ENCODE results near the genes COMMD2 and RNF13.

DNA sequence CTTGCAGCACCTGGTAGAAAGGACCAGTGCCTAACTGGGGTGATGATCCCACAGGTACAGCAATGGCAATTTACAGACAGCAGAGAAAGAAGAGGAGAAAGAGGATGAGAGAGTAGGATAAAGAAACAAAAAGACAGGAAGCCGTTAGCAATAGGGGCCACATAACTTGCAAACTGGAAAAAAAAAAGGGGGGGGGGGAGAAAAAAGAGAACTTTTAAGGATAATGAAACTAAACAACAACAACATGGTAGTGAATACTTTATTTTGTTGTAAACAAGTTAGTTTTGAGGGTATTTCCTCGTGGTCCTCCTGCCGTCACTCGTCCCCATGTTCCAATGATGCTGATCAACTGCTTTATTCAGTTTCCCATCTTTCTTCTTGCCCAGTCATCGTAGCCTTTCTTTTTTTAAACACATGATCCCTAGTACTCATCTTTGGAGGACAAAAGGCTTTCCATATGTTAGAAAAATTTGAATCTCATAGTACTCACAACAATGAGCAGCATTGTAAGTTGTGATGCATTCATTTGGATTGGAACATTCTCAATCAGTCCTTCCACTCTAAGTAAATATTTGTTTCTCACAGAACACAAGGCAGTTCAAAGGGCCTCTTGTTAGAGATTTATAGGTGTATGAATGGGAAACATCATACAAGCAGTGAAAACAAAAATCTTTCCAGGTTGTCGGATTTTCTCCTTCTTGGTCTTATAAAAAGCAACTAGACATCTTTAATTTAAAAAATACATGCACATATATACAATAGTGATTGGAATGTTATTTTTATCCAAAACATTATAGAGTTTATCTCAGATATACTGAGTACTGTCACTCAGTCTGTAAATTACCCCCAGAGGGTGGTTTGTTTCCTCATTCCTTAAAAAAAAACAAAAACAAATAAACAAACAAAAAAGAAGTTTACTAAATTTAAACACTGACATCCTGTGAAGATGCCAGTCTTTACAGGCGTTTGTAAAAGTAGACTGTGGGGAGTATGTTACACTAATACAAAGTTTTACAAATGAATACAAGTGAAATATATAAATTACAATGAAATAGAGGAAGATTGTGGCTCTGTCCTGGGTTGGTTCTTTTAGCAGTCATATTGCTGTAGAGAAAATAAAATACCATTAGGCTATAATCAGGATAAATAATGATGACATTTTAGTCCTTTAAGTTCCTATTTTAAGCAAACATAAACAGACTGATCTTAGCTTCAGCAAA is 8.3 kb downstream of the TM4SF1 start:
- RRBS, result no CpG with 5 or more reads among the region's 7 CpGs

DNA sequence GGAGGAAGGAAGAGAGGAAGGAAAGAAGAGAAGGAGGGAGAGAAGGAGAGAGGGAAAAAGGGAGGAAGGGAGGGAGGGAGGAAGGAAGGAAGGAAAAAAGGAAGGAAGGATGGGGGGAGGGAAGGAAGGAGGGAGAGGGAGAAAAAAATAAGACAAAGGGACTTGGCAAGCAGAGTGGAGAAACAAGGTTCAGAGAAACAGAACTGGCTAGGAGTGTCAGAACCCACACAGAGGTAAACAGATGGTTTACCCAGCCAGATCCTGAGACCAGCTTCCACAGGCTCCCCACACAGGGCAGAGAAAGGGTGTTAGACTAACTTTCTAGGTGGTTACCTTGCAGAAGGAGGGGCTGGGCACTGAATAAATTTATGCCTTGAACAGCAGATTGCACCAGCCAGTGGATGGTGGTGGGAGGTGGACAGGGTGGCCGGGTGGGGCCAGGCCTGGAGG is 1.0 kb upstream of the TM4SF1 start:
- RRBS, result no CpG with 5 or more reads among the region's 1 CpG

DNA sequence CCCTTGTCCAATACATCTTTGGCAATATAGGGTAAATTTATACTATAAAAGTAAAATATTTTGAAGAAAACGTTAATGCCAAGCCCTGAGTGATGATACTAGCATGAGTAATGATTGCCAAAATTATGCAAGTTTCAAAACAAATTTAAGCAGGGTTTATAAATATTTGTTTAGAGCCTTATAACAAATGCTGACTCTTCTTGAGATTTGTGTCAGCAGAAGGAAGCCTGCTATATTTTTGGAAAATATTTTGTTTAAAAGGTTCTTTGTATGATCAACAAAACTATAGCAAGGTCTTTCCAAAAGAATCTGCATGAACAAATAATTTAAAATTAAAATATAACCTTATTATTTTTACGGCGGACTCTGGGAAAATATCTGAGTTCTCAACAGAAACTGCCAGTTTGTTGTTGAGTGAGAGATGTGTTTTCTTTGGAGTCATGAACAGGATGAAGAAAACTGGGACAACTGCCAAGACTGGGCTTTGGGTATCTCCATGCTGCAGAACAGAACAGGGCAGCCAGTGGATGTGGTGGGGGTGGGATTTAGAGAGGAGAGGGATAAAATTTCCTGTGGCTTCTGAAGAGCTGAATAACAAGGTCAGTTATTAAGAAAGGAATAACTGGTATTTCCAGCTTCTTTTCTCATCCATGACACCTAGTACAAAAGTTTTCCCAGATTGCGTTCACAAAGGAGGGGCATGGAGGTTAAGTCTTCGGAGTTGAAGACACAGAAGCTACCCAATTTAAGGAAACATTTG is 18.1 kb upstream of the TM4SF1 start:
- RRBS, result no CpG with 5 or more reads among the region's 5 CpGs

DNA sequence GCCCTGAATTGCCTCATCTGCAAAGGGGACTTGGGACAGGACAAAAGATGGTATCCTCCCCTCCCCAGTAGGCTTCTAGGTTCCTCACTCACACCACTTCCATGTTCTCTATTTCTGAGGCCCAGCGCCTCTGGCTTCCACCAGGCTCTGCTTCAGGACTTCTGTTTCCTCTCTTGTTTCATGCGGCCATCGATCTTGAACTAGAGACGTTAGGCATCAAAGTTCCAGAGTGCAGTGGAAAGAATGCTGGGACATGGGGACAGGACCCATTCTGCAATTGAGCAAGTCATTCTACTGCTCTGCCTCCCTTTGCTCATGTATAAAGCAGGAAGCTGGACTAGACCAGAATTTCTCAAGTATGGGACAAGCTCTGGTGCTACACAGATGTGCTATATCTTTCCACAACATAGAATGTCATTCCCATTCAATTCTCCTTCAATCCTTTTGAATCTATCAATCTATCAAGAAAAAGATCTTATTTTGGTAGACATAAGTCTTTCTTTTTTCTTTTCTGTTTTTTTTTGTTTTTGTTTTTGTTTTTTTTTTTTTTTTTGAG is 1.9 kb downstream of the TM4SF4 start:
- RRBS, result no CpG with 5 or more reads among the region's 4 CpGs

DNA sequence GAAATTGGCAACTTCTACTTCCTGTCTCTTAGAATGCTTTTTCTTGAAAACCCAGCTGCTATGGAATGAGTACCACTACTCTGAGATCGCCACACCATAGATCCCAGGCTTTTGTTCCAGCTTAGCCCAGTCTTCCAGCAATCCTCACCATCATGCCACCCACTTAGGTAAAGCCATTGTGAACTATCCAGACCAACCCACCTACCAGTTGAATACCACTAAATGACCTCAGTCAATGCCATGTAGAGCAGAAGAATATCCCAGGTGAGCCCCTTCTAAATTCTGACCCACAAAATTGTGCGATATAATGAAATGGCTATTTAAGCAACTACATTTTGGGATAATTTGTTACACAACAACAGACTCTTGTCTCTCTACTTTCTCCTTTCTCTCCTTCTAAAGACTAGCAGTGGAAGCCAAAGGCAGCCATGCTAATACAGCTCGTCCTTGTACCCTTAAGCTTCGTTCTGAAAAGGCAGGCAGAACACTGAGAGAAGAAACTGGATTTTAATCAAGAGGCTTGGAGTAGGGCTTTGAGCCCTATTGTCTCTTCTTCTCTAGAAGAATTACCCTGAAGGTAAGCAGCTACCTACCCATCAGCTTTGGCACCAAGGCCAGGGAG is 67.3 kb downstream of the TM4SF4 start:
- RRBS, result no CpG with 5 or more reads among the region's 4 CpGs

DNA sequence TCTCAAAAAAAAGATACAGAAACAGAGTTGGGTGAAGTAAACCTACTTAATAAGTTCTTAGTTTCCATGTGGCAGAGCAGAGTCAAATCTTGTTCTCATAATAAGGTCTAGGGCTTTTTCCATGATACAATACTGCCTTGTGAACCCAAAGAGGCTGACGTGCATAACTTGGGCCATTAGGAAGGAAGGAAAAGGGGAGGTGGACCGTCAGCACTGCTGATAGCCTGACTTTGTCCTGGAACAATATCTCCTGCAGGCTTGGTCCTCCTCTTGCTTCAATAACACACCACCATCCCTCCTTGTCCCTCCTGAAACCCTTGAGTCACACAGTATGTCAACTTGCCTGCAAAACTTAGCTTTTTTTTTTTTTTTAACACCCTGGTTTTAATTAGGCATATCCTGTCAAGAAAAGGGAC is 67.2 kb downstream of the WWTR1 start:
- RRBS, result no CpG with 5 or more reads among the region's 2 CpGs

DNA sequence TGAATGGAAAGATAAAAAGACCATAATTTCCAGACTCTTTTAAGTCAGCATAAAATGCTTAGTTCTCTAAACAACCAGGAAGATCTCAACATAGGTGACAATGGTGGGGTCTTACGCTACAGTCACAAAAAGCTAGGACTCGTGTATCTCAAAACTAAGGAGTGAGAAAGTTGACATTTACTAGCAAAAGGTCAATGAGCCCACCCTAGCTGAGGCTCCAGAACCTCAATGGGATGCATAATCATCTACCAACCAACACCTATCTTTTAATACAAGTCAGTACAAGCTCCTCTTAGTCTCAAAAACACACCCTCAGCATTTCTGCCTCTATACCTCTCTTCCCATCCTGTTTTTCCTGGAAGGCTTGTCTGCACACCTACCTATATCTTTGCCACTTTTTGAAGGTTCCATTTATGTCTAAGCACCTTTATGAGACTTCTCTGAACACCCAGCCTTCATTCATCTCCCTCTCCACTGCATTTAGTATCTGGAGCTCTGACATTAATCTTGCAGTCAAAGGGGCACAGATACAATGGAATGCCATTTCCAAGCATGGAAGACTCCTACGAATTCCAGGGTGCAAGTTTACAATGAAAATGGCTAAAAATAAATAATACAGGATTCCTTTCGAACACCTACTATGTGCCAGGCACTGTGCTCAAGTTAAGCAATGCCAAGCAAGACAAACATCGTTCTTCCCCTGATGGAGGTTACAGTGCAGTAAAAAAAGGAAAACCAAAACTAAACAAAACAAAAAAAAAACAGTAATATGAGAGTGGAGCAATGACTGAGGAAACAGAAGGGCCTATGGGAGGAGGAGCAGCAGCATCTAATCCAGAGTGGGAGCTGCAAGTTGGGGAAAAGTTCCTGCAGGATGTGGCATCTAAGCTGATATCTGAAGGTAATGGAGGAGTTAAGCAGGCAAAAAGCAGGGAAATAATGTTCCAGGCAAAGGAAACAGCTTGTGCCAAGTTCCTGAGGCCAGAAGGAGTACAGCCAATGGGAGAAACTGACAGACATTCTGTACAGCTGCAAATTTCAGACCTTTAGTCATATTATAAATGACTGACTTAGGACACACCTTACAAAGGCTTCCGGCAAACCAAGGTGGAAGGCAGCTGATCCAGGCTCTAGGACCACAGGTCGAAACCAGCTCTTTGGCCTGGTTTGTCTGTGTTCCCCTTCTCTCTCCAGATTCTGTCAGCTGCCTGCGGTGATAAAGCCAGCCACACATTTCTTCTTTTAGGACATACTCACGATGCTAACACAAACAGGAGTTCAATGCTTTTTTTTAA is 9.7 kb downstream of the WWTR1 start:
- RRBS, result no CpG with 5 or more reads among the region's 9 CpGs

- RRBS, result no CpG with 5 or more reads among the region's 2 CpGs
Measured at GRCh38 chr3:149650534-149651302, 7.1 kb downstream of the WWTR1 start.

GRCh38 chr3:149656396-149656684 is 1.5 kb downstream of the WWTR1 start:
- RRBS, result no CpG with 5 or more reads among the region's 1 CpG

DNA sequence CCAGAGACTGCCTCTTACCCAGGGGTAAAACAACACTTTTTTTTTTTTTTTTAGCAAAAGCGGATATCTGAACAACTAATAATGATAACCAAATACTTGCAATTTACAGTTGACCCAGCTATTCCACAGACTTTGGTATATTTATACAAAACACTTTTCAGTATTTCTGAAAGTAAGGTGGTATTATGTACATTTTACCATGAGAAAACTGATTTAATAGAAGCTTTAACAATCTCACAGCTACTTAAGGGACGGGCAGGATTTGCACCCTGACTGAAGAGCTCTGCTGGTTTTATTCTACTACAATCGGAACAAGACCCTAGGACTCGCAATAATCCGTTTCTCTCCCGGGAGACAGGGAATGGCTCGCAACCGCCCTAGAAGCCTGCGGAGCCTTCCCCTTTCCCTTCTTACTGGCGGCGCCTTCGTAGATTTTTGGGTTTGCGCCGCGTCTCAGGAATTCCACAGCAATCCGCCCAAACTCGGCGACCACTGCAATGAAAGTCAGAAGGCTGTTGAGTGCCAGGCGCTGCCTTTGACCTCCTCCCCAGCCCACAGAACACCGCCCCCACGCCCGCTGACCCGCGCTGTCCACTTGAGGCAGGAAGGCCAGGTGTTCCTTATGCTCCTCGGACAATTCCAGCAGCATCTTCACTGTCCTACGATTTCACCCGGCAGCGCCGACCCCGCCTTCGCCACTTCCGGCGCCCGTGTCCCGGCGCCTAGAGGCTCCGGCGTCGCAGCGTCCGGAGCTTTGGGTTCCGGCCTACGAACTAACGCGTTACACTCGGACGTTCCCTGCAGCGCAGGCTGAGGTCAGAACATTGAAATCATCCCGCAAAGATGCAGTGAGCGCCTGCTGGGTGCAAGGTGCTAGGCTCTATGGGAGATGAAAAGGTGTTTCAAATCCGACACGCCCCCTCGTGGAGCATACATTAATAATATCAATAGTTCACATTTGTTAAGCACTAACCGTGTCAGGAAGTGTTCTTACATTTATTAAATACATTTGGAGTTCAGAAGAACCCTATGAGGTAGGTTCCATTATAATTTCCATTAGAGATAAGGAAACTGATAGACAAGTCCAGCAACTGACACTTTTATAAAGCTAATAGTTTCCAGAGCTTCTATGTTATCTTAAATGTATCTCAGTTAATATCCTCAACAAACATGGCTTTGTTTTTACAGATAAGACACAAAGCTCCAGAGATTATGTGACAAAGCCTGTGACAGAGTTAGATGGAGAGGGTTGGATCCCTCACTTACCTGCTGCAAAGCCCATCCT is at the start of gene COMMD2:
Gene COMMD2, minus strand, starts transcription at position 694 of the 1,285 bp plus-strand sequence.
- RRBS, result no CpG with 5 or more reads among the region's 54 CpGs

DNA sequence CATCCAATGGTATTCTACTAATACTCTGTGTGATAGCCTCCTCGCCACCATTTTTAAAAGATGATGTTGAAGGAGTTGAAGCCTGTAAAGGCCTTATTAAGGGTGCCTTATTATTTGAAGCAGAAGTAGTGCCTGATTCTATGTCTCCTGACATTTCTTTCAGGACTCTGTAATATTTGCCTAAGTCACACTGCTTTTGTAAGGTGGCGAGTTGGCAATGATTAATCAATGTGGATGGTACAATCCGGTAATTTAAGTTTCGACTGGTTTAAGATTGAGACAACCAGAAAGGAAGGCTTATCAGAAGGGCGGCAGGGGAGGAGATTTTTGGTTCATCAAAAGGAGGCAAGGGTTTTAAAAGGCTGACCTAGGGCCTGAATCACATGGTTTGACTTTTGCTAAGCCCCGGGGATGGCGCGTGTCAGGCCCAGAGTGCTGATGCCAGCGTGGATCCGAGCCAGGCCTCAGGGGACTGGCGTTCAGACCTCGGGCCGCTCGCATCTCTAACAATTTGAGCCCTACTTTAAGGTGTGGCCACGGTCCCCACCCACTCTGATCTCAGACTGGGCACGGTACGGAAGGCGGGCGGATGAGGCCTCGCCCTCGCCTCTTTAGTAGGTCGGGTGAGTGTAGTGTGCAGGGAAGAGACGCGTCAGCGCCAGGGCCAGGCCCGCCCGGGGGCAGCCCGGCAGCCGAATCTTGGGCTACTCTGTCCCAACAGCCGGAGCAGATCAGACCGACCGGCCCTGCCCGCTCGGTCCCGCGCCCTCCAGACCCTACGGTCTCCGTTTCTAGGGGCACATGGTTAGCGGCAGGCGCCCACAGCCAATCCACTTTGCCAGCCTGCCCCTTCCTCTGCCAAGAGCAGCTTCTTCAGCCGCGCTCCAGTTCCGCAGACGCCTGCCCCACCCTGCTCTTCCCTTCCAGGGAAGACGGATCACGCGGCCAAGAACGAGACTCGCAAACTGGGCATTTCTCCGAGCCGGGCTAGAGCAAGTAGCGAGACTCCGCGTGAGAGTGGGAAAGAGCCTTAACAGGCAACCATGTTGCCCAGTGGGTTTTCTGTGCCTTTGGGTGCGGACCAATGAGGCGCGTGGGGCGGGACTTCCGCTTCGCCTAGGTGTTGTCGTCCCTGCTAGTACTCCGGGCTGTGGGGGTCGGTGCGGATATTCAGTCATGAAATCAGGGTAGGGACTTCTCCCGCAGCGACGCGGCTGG is at the start of gene RNF13:
Gene RNF13, plus strand, starts transcription at position 1,115 of the 1,218 bp plus-strand sequence.
- RRBS, result under 1% methylated on average over 7 of the region's 68 CpGs

GRCh38 chr3:149970682-149970789 is 159 bp downstream of the PFN2 start:
- RRBS, result under 1% methylated on average over 5 of the region's 11 CpGs

DNA sequence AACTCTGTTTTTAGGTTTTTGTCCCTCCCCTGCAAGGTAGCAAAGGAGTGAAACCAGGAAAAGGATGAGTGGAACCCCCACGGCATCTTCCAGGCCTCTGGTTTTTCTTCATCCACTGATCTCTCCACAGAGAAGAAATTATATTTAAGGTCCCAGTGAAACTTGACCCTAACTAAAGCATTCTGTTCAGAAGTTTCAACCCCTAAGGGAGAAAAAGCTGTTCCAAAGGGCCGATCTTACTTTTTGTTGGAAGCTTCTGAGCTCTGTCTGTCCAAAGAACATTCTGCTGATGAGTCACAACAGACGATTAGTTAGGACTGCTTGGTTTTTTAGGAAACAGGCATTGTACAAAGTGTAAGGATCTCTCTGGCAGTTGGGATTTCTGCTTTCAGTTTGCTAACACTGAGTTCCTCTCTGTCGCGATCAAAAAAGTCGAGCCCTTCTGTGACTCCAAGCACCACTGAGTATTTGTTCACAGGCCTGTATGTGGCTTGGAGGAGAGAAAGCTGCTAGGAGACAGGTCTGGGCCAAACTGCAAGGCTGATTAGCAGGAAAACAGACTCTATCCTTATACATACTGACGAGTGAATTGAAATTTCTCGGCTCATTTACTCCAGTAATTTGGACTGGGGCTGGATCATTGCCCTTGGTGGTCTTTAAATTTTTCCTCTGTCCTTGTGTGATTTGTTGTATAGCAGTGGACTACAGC is 91.8 kb upstream of the PFN2 start:
- RRBS, result no CpG with 5 or more reads among the region's 8 CpGs

GRCh38 chr3:150147112-150148278 is 176.8 kb upstream of the PFN2 start:
- RRBS, result 92% methylated on average over 3 of the region's 16 CpGs

DNA sequence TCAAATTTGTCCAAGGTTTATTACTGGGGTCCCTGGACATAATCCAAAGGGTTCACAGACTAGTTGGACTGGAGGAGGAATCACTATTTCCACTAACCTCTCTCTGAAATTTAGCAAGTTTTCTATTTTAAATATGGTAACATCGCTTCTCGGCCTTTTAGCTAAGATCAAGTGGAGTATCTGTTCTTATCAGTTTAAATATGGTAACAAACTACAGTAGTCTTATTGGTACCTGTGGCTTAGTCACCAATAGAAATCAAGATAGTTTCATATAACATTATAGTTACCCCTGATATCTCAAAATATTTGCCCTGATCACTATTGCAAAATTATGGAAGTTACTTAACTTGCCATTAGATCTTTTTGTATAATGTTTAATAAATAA is 166.5 kb upstream of the TSC22D2 start:
- RRBS, result no CpG with 5 or more reads among the region's 2 CpGs

- RRBS, result no CpG with 5 or more reads among the region's 6 CpGs
Measured at GRCh38 chr3:150349522-150350139, 58.5 kb upstream of the TSC22D2 start.

- RRBS, result under 1% methylated on average over 37 of the region's 48 CpGs
Measured at GRCh38 chr3:150410527-150411104, 2.5 kb downstream of the TSC22D2 start.

DNA sequence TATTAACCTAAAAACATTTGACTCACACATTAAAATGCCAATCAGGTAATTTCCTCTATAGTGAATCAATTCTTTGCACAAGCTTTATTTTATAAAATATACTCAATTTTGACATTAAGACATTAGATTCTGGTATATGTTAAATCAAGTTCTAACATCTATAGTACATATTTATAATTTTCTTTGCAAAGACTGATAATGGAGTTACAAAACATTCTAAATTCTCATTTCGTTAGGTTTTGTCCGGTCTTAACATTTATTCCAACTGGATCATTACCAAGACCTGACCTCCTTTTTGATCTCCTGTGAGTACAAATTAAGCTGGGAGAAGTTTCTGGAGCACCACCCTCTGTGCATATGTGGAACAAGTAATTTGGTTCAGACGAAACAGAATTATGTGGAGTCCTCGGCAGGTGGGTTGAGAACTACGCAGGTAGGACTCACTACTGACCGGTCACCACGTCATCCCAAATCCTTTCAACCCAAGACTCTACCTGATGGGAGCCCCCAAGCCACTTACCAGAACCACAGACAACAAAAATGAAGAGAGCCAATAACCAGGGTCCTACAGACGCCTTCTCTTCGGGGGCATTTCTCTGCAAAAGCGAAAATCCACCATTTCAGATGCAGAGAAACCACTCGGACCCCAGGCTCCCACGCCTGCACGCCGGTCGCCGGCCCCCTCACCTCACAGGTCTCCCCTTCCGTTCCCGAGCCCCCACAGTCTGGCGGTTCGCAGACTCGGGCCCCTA is 937 bp downstream of the SERP1 start:
- RRBS, result 0% methylated on average over 2 of the region's 21 CpGs

DNA sequence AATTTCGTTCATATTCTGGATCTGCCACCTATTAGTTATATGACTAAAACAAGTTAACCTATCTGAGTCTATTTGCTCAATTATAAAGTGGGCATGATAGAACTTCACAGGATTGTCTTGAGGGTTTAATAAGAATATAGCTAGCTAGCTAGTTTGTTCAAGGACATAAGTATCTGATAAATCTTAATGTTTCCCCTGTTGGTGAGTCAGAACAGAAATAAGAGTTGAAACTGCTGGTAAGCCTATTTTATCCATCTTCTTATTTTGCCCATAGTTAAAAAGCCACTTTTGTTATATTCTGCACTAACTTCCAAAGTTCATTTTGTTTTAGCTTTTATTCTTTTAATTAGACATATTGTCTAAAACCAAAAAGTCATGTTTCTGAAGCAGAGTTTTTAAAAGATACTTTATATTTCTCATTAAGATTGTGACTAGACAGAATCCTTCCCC is 9.4 kb downstream of the SELENOT start:
- RRBS, result no CpG with 5 or more reads among the region's 1 CpG

DNA sequence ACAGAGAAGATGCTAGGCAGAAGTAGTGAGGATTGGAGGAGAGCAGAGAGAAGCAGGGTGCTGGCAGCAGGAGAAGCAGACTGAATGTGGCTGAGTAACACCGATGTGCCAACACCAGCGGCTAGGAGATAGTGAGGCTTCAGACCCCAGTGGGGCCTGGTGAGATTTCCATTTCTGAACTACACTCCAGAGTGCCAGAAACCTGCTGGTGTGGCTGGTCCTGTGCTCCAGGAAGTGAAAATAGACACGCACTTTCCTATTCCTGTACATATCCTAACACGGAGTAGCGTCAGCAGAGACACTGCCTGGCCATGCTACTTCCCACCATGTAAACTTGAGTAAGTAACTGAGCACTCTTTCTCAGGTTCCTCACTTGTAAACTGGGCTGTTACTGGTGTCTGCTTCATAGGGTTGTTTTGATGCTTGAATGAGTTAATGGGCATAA is 22.6 kb upstream of the ERICH6 start:
- RRBS, result no CpG with 5 or more reads among the region's 5 CpGs

All from BE2C (cell line).